Heart (tissue), 3 donors: ENCODE measurements around a stretch of chr16.

DNA sequence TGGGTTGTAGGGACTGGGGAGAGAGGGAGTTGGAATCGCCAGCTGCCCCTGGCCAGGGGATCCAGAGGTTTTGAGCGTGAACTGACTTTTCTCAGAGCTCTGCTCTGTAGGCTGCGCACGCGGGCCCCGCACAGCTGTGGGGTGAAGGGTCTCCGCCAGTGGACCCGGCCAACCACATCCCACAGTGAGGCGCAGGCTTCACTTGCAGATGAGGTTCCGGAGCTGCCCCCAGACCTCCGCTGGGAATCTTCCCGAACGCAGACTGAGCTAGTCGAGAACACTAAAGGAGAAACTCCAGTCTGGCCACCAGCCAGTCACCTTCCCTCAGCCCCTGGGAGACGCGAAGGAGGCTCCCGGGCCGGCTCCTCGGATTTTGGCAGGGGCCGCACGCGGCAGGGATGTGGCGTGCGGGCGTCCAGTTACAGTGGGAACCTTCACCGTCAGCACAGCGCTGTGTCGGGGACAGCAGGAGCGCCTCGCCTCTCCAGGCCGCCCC is 855 bp downstream of the LMF1 start:
- RAMPAGE, long total RNA, 2 experiments: no peak in any of the 2 experiments

DNA sequence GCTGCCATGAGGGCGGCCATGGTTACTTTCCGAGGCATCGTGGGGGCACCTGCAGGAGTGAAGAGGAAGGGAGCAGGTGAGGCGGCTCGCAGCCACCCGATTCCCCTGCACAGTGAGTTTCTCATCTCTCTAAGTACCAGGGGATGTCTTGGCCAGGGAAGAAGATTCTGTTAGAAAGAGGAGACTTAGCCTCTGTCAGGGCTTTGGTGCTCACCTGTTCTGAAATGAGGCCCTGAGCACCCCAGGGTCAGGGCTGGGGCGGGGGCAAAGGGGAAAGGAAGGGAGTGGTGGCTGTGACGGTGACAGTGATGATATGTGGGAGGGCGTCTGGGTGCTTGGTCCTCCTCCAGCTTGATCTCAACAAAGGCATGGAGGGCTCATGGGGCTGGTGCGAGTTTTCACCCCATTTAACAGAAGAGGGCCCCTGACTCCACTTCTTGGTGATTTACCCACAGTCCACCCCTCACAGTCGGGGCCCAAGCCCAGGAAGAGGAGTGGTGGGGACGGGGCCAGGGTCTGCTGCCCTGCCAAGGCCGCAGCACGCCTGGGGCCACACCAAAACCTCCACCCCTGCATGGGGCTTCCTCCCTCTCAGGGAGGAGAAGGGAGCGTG is 15.1 kb downstream of the SOX8 start:
- RAMPAGE, long total RNA, 2 experiments: no peak in any of the 2 experiments

DNA sequence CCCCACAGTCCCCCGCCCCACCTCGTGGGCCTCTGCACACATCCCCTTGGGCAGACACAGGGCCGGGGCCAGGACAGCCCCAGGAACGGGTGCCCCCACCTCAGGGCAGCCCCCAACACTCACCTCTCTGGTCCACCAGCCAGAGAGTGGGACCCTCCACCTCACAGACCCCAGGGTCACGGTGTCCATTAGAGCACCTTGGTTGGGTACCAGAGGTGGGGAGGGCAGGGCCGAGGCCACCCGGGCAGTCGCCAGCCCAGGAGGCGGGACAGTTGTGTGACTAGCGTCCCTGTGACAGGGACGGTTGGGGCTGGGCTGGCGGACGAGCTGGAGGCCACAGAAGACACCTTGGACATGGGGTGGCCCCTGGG is 11.6 kb upstream of the C1QTNF8 start:
- RAMPAGE, long total RNA, 2 experiments: no peak in any of the 2 experiments

GRCh38 chr16:1169385-1170159 is 16.7 kb downstream of the CACNA1H start:
- RAMPAGE, long total RNA, 2 experiments: no peak in any of the 2 experiments

DNA sequence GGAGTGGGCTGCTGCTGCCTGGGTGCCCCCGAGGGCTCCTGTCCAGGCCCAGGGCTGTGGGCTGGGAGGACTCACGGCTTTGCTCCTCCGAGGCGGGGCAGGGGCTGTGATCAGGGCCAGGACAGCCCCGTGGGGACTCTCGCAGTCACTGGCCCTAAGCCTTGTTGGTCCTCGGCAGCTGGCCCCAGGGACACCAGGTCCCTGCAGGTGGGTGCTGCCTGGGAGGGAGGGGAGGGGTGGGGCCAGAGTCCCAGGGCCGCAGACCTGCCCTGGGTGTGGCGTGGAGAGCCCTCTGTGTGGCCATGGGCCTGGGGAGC is 19.8 kb downstream of the CACNA1H start:
- RAMPAGE, long total RNA, 2 experiments: no peak in any of the 2 experiments

DNA sequence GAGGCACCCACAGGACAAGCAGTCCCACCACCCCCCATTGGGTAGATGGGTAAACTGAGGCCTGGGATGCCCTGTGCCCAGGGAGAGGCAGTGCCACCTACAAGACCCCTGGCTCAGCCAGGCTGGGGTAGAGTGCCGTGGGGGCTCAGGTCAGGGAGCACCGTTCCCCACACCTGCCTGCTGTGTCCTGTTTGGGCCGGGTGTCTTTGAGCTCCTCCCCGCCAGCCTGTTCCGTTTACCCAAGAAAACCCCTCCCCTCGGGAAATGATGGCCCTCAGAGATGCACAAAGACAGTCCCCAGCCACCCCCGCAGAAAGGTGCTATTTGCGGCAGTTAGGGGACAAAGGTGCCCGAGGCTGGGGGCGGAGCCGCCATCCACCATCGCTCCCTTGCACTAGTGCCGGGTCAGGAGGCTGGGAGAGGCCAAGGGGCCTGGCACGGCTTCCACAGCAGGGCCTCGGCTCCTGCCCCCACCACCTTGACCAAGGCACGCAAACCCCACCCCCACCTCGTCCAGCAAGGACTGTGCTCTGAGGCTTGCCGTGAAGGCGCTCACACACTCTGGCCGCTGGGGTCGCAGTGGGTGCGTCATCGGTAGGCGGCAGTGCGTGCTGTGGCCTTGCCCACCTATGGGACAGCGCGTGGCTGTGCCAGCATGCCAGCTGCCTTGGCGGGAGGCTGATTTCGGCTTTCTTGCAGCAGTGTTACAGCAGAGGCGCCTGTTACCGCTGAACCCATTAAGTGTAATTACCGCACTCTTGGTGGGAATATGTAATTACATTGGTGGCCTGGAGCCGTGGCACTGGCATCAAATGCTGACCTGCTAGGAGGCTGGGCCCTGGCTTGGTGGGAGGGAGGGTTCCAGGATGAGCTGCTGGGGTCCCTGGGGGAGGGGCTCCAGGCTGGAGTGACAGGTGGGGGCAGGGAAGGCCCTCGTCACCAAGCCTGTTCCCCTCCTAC is 31.9 kb downstream of the TPSG1 start:
- RAMPAGE, long total RNA, 2 experiments: no peak in any of the 2 experiments

DNA sequence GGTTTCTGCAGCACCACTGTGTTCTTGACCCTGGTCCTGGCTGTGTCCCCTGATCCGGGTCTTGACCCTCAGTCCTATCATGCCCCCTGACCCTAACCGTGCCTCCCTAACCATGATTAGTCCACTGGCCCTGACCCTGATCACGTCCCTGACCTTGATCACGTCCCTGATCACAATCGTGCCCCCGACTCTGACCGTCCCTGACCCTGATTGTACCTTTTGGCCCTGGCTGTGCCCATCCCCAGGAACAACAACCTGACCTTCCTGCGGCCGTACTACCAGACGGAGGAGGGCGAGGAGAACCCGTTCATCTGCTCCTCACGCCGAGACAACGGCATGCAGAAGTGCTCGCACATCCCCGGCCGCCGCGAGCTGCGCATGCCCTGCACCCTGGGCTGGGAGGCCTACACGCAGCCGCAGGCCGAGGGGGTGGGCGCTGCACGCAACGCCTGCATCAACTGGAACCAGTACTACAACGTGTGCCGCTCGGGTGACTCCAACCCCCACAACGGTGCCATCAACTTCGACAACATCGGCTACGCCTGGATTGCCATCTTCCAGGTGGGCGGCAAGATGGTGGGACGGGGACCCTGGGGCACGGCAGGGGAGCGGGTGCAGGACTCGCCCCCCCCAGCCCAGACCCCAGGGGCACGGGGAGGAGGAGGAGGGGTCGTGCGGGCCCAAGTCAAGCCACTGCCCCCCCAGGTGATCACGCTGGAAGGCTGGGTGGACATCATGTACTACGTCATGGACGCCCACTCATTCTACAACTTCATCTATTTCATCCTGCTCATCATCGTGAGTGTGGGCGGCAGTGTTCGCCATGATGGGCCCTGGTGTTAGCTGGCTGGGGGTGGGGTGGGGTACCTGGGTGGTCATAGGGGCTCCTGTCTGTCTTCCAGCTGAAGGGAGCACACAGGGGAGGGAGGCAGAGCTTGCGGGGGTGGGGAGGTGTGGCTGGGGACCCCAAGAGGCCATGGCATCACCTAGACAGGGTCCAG is 24.8 kb downstream of the TPSG1 start:
- RAMPAGE, long total RNA, 2 experiments: no peak in any of the 2 experiments

- RAMPAGE, long total RNA, 2 experiments: no peak in any of the 2 experiments
These were observed 4.0 kb downstream of the TPSG1 start for GRCh38 chr16:1220801-1221645.

DNA sequence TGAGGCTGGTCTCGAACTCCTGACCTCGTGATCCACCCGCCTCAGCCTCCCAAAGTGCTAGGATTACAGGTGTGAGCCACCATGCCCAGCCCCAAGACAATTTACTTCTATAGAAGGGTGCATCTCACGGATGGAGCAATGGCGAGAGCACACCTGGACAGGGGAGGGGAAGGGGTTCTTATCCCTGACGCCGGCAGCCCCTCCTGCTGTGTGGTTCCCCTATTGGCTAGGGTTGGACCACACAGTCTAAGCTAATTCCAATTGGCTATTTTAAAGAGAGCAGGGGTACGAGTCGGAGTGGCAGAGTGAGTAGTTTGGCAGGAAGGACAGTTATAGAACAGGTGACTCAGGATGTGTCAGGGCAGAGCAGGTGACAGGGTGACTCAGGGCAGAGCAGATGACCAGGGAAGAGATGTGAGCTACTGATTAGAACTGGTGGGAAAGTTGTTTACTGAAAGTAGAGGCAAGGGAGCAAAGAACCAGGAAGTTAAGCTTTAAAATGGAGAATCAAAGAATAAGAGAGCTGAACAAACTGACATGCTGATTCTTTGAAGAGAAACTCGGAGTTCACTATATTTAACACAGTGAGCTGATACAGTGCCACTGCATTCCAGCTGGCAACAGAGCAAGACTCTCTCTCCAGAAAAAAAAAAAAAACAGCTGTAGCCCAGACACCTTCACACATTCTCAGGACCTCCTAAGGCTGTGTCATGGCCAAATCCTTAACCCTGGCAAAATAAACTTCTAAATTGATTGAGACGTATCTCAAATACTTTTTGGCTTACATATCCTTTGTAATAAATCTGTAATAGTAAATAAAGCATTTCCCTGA is 12.5 kb upstream of the UBE2I start:
- RAMPAGE, long total RNA, 2 experiments: no peak in any of the 2 experiments

DNA sequence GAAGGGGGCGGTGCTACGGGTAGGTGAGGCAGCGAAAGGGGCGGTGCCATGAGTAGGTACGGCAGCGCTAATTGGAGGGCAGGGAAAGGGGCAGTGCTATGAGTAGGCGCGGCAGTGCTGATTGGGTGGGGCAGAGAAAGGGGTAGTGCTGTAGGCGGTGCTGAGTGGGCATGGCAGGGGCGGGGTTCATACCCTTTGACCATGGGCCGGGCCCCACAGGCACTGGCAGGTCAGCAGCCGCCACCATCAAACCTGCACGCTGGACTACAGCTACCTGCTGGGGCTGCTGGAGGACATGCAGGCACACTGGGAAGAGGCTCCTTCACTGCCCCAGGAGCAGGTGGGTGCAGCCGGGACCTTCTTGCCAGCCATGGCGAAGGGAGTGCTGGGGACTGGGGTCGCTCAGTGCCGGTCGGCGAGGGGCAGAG is 8.5 kb downstream of the TSR3 start:
- RAMPAGE, long total RNA, 2 experiments: no peak in any of the 2 experiments

DNA sequence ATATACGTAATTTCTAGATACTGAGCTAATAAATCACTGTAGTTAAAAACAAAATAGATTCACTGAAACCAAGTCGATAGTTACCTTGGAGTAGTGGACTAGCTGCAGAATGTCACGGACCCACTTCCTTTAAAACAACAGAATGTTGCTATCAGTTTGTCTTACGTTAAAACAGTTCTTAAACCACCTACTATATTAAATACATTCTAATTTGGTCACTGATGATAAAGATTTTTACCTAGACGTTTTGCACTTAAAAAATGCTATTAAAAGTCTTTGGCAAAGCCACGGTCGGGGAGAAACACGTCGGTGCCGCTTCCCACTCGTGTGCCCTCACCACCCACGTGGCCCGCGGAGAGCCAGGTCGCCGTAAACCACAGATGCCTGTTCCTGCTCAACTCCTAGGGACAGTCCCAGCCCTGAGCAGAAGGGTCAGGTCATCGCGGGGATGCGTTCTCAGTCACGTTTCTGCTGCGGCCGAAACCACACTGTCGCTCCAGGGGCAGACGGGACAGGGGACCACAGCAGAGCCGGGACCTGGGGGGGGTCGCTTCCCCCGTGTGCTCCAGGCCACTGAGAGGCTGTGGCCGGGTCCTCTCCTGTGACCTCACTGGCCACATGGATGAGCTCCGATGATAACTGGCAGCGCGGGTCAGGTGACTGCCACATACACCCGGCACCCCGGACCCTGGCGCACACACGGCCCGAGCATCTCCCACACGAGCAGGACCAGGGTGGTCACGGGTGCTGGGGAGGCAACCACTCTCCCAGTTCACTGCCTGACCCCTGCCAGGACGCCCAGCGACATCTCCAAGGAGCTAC is 12.6 kb downstream of the GNPTG start:
- RAMPAGE, long total RNA, 2 experiments: no peak in any of the 2 experiments

DNA sequence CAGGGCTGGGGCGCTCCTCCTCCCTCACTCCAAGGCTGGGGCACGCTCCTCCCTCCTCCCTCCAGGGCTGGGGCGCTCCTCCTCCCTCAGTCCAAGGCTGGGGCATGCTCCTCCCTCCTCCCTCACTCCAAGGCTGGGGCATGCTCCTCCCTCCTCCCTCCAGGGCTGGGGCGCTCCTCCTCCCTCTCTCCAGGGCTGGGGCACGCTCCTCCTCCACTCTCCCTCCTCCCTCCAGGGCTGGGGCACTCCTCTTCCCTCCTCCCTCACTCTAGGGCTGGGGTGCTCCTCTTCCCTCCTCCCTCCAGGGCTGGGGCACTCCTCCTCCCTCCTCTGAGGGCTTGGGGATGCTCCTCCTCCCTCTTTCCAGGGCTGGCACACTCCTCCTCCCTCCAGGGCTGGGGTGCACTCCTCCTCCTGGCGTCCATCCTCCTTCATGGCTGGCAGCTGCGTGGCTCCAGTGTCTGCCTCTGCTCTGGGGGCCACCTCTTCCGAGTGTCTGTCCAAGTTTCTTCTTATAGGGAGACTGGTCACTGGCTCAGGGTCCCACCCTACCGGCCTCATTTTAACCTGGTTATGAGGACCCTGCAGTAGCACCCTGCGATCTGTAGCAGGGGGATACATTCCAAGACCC is 24.5 kb downstream of the GNPTG start:
- RAMPAGE, long total RNA, 2 experiments: no peak in any of the 2 experiments

GRCh38 chr16:1378132-1378685 is 26.5 kb downstream of the GNPTG start:
- RAMPAGE, long total RNA, 2 experiments: no peak in any of the 2 experiments

DNA sequence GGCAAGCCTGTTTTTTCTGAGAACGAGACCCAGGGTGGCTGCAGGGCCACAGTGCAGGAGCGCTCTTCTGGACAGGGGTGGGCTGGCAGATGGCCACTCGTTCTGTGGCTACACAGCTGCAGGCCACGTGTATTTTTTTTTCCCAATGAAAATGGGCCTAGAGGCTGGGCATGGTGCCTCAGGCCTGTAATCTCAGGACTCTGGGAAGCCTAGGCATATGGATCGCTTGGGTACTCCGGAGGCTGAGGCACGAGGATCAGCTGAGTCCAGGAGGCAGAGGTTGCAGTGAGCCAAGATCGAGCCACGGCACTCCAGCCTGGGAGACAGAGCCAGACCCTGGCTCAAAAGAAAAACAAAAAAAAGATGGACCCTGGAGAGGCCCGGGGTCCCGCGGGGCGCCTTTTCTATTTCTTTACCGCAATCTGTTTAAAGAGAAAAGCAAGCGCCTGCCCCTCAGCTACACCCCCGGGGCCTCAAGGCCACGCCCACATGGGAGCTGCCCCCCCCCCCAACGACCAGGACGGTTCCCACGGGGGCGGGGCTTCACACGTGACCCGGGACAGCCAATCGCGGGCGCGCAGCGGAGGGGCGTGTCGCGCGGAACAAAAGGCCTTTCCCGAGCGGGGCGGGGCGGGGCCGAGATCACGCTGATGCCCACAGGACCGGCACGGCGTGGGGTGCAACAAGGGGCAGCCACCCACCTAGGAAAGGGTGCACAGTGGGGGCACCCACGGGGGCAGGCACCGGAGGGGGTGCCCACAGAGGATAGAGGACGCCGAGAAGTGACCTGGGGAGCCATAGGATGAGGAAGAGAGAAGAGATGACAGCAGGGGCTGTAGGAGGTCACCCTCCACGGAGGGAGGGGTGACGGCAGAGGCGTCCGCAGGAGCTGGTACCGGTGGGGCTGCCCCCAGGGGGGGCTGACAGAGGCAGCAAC is 6.5 kb downstream of the UNKL start:
- RAMPAGE, long total RNA, 2 experiments: no peak in any of the 2 experiments

GRCh38 chr16:1413343-1414307 is 879 bp downstream of the UNKL start:
- RAMPAGE, long total RNA, 2 experiments: no peak in any of the 2 experiments

GRCh38 chr16:1419949-1420561 is 492 bp downstream of the UQCC4 start:
- RAMPAGE, long total RNA, 2 experiments: no peak in any of the 2 experiments

DNA sequence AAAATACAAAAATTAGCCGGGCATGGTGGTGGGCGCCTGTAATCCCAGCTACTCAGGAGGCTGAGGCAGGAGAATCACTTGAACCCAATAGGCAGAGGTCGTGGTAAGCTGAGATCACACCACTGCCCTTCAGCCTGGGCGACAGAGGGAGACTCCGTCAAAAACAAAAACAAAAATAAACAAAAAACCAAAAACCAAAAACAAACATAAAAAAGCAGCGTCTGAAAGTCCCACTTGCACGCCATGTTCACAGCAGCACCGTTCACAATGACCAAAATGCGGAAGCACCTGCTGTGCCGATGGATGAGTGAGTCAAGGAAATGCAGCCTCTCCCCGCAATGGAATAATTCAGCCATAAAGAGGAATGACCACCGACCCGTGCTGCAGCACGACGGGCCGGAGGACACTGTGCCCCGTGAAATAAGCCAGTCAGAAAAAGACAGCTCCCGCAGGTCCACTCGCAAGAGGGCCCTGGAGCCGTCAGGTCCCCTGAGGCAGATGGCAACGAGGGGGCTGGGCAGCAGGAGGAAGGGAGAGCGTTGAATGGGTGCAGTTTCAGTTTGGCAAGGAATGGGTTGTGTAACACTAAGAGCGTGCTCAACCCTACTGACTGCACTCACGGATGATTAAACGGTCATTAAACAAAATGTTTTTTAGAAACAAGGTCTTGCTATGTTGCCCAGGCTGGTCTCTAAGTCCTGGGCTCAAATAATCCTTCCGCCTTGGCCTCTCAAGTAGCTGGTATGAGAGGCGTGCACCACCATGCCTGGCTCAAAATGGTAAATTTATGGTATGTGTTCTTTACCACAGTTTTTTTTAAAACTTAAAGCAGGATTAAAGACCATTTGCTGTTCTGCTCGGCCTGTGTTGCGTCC is 5.1 kb downstream of the CLCN7 start:
- RAMPAGE, long total RNA, 2 experiments: no peak in any of the 2 experiments

- RAMPAGE, long total RNA, 2 experiments: no peak in any of the 2 experiments
These were observed 6.8 kb upstream of the TMEM204 start for GRCh38 chr16:1526413-1527350.

DNA sequence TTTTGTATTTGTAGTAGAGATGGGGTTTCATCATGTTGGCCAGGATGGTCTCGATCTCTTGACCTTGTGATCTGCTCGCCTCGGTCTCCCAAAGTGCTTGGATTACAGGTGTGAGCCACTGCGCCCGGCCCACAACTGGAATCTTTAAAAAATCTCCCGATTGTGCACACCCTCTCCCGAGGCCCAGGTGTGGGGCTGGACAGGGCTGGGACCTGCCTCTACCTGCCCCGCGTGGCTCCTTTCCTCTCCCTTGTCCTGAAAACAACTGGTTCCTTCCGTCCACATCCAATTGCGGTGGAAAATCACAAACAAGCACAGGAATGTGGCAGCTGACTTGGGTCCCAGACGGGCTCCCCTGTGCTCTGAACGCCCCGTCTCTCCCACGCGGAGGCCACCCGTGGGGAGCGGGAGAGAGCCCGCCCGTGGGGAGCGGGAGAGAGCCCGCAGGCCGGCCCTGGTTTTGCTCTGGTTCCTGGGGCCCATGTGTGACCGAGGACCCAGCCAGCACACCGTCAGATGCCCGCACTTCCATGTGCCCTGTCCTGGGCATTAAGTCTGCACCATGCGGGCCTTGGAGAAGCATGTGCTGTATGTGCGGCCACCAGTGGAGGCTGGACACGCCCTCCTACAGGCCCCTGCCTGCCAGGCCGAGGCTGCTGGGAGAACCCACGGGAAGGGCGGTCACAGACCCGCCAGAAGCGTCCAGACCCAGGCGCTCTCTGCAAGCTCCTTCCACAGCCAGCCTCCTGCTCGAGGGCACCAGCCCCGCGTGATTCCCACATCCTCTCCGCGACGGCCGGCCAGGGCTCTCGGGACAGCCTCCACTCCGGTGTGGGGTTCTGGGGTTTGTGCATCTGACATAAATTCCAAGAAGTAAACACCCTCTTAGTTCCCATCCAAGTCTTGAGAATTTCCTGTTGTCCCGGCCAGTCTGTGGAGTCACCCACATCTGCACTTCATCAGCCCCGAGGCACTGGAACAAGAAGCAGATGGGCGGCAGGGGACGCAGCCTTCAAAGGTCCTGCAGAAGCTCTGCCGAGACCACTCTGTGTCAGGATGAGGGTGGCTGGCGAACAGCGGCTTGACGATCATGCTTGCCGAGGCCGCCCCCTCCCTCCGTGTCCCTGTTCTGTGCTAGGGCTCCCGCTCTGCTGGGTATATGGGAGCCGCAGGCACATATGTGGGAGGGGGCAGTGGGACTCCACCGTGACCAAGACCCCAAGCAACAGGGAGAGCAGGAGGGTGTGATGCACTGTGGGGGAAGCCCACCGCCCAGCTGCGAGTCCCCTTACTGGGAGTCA is 2.7 kb upstream of the TMEM204 start:
- RAMPAGE, long total RNA, 2 experiments: no peak in any of the 2 experiments

DNA sequence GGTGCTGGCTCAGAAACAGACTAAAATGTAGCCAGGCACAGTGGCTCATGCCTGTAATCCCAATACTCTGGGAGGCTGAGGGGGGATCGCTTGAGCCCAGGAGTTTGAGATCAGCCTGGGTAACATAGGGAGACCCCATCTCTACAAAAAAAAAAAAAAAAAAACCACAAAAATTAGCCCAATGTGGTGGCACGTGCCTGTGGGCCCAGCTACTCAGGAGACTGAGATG is 13.4 kb downstream of the MAPK8IP3 start:
- RAMPAGE, long total RNA, 2 experiments: no peak in any of the 2 experiments